CD14-positive monocyte (primary cell): ENCODE data around the genes APBB1IP, ANKRD26 and MKX.

DNA sequence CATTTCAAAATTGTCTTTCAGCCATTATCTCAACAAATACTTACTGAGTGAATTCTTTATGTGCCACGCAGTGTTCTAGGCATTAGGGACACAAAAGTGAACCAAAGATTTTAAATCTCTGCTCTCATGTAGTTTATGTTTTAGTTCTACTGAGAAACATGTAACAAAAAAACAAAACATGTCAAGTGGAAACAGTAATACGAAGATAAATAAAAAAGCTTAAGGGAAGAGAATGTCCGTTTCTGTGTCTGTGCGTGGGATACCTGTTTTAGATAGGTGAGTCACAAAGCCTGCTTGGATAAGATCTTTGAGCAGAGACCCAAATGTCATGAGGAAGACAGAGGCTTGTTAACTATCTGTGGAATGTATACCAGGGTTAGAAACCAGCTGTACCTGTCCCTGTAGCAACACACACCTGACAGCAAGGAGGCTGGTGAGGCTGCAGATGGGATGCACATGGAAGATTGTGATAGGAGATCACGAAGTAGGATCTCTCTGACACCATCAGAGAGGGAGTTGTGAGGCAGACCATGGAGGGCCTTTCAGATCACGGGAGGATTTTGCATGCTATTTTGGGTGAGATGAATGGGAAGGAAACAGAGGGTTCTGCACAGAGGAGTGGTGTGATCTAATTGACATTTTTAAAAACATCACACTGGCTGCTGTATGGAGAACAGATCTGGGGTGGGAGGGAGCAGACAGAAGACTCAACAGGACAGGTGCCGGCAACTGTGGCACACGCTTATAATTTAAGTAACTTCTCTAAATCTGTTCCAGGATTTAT, 105.3 kb downstream of the ARHGAP21 start:
- CAGE, long polyA plus RNA: no peak

GRCh38 chr10:24721805-24722164, 1.9 kb downstream of the ARHGAP21 start:
- CAGE, long polyA plus RNA: no peak

DNA sequence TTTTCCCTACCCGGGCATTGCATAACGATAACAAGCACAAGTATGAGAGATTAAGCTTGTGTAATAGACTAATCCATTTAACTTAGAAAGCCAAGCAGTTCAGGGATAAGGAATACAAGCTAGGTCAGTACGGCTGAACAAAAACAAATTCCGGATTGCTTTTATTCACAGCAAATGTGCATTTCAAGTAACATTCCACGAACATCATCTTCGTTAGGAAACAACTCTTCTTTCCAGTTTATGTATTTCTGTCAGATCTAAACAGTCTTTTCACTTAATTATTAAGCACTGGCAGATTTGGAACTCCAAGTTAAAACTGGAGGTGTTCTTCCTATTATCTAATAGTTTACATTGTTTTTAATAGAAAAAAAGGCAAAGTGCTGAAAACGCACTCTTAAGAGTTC, 81.2 kb downstream of the PRTFDC1 start:
- CAGE, long polyA plus RNA: no peak

- CAGE, long polyA plus RNA: no peak
Observed at GRCh38 chr10:25884473-25884899, 49.5 kb upstream of the MYO3A start.

- CAGE, long polyA plus RNA: start-site peak on the plus strand at chr10:26438348-26438379, 82 and 99 reads in 2 replicates
Observed at GRCh38 chr10:26437380-26438501, at the start of gene APBB1IP. TSS of gene APBB1IP (plus strand) at chr10:26438341.

DNA sequence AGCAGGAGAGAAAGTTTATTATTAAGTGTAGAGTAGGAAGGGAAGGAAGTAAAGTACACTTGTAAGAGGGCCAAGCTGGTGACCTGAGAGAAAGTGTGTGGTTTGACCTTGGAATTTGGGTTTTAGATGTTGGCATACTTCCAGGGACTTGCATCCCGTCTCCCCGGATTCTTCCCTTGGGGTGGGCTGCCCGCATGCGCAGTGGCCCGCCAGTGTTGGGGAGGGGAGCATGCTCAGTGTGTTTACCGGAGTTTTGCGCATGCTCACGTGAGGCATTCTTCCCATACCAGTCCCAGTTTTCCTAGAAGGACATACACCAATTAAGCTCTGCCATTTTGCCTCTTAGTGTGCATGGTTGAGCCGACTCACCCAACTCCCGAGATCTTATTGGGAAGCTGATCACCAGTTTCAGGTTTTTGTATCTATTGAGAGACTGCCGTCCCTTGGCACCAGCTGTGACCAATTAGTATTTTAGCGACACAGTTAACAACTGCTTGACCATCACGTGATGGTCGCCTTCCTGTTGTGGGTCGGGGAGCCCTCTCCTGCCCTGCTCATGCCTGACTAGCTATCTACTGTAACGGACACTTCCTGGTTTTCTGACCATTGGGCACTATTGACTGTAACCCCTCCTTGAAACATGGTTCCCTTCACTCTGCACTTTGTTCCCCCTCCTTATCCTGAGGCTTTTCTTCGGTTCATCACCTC, 9.6 kb downstream of the PDSS1 start:
- CAGE, long polyA plus RNA: no peak

DNA sequence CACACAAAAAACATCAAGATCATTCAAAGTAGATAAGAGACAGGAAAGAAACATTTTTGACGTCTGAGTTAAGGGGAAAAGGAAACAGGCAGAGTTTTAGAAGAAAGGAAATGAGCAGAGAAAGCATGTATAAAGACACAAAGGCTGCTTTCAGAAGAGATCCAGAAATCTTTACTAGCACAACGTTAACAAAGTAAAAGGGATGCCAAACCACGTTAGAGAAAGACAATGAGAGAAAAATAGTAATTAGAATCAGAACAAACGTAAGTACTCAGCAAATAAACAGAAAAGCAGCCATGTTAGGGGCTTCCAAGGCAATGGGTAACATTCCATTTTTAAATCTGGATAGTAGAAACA, 76.8 kb downstream of the ANKRD26 start:
- CAGE, long polyA plus RNA: no peak

DNA sequence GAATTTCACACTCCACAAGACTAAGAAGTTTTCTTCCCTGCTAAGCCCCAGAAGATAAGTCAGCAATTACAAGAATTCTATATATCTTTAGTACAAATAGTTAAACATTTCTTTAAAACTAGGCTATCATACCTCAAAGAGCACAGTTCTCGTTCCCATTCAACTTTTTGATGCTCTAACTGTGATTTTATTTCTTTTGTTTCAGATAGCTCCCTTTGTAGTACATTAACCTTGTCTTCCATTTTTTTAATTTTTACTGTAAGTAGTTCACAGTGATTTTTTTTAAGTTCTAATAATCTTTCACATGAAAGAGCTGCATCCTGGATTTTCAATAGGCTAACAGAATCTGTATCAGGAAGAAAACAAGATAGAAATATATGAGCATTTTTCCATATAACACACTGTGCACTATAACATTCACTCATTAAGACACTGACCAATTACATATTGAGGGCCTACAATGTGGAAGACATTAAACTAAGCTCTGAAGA, 60.4 kb downstream of the ANKRD26 start:
- CAGE, long polyA plus RNA: no peak

DNA sequence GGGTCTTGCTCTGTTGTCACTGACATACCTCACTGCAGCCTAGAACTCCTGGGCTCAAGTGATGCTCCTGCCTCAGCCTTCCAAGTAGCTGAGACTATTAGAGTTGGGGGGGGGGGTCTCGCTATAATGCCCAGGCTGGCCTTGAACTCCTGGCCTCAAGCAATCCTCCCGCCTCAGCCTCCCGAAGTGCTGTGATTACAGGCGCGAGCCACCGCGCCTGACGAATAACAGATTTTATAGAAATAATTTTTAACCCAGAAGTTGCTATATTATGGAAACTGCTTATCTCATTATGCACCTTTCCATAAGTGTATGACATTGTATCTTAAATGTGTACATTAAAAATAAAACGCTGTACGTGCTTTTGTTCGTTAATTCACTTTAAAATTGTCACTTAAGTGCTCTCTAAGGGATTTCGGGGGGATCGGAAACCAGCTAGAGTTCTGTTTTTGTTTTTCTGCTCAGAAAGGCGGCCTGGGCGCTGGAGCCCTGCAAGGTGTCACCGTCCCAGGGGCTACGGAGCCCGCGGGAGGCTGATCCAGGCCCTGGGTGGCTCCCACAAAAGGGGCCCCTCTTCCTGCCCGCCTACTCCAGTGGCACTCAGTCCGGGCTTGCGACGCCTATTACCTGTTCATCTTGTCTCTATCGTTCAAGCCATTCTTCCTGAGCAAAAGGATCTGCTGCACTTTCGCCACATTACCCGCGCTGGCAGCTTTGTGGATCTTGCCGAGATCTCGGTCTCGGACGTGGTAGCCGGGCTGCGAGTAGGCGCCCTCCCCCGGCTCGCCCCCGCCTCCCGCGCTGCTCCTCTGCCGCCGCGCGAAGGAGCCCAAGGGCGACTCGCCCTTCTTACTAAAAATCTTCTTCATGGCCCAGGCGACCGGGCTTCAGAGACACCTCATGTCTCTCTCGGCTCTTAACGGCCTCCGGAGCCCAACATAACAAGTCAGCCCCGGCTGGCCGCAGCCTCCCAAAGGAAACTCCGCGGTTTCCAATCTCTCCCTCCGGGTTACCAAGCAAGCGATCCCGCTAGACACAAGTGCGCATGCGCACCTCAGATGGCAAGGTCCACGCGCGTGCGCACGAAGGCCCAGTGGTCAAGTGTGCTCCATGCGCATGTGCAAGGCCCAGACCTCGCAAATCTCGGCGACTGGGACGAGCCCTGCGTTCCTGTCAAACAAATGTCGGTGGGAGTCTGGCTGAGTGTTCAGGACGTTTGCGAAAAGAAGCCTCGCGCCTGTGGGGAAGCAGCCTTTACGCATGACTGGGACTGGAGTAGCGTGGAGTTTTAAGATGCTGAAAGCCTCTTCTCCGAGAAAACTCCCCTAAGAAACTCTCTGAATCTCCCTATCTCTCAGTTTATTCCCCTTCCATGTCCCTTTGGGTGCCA, at the start of gene ANKRD26:
ANKRD26 (minus strand) TSS at position 1,037 of the 1,390 bp plus-strand sequence.
- CAGE, long polyA plus RNA: start-site peak on the minus strand centred at position 1,031 of the sequence, 9 bp wide, 38 and 39 reads in 2 replicates

DNA sequence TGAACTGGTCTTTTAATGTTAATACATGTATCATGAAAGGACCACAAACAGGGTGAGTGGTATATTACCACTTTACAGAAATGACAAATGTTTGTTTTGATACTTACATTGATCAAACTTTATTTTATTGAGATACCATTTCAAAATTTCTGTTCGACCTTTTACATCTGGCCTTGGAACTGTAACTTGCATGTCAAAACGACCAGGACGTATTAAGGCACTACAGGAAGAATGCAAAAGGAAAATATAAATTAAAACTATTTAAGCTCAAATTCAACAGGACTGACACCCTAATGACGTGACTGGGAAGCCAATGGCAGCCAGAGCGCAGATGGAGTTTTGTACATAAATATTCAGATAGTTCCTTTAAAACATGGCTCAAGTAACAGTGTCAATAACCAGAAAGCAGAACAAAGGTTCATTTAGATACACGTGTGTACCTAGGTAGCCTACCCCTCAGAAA, 20.1 kb upstream of the ANKRD26 start:
- CAGE, long polyA plus RNA: no peak

DNA sequence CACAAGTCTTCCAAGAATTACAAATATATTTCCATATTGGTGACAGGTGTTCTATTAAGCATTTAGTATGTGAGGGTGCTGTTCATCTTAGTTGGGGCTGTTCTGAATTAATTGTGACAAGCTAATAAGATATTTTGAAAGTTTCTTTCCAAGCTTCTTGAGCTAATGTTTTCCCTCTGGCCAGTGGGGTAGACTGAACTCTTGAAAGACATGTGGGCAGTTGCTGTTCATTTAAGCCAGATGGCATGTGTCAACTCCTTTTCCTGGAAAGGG, 21.6 kb downstream of the RAB18 start:
- CAGE, long polyA plus RNA: no peak

DNA sequence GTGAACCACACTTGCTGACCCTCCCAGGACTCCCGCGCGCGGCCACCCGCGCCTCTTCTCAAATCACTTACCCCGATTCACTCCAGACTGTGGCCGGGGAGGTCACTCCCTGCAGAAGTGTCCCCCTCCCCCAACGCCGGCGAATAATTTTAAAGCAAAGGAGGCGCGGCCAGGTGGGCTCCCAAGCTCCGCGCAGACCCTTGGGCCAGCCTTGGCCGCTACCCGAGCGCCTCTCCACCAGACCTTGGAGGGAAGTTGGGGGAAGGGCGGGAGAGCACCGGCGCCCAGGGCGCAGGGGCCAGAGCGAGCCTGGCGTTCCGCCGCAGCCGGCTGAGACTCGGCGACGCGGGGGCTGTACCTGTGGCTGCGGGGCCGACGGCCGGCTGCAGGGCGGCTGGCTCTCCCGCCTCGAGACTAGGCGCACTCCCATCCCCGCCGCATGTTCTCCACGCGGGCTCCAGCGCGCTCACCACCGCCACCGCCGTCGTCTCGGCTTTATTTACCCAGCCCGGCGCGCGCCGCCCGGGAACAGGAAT, at the start of gene MKX:
MKX (minus strand) TSS at position 471 of the 536 bp plus-strand sequence.
- CAGE, long polyA plus RNA: no peak

- CAGE, long polyA plus RNA: no peak
Observed at GRCh38 chr10:27820173-27820756, 74.6 kb upstream of the MKX start.

GRCh38 chr10:27838723-27838932, 93.0 kb upstream of the MKX start:
- CAGE, long polyA plus RNA: no peak

DNA sequence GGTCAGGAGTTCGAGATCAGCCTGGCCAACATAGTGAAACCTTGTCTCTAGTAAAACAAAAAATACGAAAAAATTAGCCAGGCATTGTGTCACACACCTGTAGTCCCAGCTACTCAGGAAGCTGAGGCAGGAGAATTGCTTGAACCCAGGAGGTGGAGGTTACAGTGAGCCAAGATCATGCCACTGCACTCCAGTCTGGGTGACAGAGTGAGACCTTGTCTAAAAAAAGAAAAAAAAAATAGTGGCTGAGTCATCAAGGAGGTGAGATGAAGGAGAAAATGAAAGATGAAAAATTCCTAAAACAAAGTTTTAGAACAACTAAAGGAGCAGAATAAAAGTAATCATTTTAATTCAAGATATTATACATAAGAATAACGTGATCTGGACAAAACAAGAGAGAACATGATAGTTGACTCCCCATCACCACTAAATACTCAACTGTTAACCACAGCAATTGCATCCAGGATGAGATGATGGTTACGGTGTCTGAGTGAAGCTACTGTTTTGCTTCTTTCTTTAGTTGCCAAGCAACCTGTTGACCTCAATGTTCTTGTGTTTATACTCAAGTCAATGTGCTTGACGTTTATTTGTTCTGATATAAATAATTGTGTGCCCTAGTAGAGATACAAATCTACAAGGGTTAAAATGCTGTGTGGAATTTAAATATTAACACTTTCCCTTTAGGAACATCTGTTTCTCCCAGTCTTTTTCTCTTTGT, 31.3 kb upstream of the MPP7 start:
- CAGE, long polyA plus RNA: no peak

GRCh38 chr10:28367619-28368756, 65.1 kb upstream of the MPP7 start:
- CAGE, long polyA plus RNA: no peak

- CAGE, long polyA plus RNA: no peak
Observed at GRCh38 chr10:28566362-28567043, 33.6 kb downstream of the WAC start.

DNA sequence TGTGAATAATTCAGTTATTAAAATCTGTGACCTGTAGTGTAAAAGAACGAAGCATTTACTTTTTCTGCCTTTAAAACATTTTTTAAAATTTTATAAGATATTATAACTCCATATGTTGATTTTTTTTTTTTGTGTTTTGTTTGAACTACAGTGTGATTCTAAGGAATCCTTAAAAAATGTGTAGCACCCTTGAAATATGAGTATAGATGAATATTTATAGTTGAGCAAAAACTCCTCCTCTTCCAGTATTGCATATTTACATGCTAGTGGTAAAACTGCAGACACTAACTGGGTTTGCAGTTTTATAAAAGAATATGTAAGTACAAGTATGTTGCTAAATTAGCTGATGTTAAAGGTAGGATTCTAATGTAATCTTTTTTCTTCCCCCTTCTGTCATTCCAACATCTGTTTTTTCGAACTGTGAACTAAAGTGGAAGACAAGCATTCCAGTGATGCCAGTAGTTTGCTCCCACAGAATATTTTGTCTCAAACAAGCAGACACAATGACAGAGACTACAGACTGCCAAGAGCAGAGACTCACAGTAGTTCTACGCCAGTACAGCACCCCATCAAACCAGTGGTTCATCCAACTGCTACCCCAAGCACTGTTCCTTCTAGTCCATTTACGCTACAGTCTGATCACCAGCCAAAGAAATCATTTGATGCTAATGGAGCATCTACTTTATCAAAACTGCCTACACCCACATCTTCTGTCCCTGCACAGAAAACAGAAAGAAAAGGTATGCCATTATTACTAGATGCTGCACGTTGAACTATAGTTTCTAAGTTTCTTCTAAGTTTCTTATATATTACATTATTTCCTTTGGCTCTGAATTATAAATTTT, 62.6 kb downstream of the WAC start:
- CAGE, long polyA plus RNA: no peak

DNA sequence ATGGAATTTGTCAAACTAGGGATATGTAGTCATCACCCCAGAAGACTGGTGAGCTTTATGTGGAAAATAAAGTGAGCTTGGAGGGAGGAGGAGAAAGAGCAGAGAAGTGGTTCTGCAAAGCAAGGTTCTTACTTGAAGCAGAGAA, 2.3 kb downstream of the BAMBI start:
- CAGE, long polyA plus RNA: no peak

DNA sequence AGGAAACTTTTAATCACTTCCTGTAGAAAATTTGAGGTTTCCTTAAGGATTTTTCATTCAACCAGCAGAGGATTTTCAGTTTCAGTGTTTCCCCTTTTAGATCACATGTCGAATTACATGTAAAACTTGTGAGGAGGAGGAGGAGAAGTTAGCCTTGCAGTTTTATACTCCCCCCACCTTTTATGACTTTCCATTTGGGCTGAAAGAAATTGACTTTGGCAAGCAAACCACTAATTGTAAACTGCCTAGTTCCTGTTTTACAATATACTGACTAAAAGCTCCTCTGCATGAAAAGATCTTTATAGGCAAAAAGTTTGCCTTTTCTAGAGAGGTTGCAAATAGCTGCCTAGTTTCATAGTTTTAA, 3.0 kb downstream of the BAMBI start:
- CAGE, long polyA plus RNA: no peak